Measurements from ENCODE around the gene RAD51AP1.

DNA sequence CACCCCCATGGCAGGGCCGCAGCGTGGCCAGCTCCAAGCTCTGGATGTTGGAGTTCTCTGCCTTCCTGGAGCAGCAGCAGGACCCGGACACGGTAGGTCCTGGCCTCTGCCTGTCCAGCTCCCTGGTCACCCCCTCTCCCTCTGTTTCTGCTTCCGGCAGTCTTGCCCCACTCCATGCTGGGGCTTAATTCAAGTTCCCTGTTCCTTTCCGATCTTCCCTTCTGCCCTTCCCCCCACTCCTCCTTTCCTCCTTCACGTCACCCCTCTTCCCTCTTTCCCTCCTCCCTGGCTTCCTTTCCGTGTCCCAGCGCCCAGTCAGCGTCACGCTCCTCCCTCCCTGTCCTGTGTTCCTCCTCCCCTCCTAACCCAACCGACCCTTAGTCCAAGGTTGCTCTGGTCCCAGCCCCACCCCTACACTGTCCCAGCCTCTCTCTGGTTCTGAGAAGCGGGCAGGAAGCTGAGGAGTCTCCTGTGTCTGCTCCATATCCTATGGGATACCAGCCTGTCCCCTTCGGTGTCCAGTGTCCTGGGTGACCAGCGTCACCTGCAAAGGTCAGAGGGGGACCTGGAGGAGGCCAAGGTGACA lies 56.4 kb upstream of the TSPAN9 start:
- CAGE, long polyA plus RNA, result no peak
- RRBS, result 95% methylated on average over 5 of the region's 15 CpGs

DNA sequence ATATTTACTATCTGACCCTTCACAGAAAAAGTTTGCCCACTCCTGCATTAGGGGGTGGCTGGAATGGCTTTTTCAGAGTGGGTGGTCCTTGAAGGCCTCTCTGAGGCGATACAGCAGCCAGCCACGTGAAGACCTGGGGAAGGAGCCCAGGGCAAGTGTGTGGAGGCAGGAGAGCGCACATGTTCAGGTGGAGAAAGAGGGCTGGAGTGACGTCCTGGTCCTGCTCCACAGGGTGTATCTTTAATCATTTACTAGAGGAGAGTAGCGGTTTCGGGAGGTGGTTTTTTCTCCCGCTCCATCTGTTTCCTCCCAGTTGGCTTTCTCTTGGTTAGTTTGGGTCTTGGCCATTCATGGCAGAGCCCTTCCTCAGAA lies 27.7 kb upstream of the TSPAN9 start:
- CAGE, long polyA plus RNA, result no peak
- RRBS, result no CpG with 5 or more reads among the region's 7 CpGs

- CAGE, long polyA plus RNA, result no peak
- RRBS, result 88% methylated on average over 2 of the region's 10 CpGs
Observed at GRCh38 chr12:3130487-3130913, 53.3 kb downstream of the TSPAN9 start.

DNA sequence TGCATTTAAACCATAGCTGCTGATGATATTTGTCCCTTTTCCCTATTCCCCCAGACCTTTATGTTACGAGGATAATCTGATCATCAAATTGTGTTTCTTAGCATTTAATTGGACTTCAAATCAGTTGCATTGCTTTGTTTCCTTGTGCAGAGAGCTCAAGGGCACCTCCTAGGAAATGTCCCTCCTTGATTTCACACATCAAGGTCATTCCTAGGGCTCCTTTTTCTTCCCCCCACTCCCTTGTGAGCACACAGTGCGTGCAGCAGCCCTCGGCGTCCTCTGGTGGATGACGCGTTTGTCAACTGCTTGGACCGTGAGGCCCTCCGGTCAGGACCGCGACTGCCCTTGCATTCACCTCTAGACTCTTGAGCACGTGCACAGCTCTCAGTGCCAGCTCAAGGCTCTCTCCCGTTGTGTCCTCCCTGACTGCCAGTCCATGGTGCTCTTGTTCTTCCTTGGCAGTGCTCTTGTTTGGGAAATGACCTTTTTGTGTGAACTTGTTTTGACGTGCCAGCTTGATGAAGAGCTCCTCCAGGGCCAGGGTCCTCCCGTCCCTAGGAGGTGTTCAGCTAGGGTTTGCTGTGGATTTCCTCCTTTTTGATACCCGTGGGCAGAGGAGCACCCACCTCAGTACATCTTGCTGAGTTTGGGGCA lies 67.8 kb downstream of the TSPAN9 start:
- CAGE, long polyA plus RNA, result no peak
- RRBS, result no CpG with 5 or more reads among the region's 15 CpGs

DNA sequence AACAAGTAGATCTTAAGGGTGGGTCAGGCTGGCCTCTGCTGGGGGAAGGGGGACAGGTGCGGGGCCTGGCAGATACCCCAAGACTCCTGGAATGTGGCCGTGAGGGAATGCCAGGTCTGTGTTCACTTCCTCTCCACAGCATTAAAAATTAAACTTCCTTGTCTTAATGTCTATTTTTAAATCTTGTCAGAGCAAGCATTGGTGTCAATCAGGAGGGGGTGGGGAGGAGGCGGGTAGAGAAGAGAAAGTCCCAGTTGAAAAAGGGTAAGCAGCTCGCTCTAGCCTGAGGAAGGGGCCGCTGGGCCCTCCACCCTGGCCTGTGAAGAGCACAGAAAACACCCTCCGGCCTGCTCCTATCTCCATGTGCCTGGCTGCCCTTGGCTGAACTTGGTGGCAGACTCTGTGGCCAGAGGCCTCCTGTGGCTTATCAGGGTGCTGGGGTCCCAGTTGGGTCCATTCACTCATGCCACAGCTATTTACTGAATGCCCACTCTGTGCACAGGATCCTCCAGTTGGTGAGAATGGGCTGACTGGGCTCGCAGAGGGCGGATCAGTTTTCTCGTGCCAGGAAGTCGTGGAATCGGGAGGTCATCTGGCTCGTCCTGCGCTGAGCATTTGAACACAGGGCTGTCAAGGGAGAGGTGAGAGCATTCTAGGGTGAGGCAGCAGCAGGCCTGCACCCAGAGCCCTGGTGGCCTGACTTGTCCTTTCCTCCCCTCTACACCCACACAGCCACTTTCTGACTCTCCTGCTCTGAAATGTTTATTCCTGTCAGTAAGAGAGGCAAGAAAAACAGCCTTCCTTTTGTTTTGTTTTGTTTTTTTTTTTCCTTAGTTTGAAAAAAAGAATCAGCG lies 128.8 kb downstream of the TSPAN9 start:
- CAGE, long polyA plus RNA, result no peak
- RRBS, result no CpG with 5 or more reads among the region's 14 CpGs

DNA sequence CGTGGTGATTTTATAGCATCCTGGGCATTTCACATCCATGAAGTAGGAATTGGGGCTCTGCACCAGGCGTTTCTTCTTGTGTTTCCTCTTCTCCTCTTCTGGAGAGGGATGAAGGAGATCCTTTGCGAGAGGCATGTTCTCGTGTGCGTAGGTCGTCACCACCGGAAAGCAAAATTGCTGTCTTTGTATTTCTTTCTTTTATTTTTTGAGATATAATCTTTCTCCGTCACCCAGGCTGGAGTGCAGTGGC lies 134.5 kb downstream of the TSPAN9 start:
- CAGE, long polyA plus RNA, result no peak
- RRBS, result no CpG with 5 or more reads among the region's 8 CpGs

DNA sequence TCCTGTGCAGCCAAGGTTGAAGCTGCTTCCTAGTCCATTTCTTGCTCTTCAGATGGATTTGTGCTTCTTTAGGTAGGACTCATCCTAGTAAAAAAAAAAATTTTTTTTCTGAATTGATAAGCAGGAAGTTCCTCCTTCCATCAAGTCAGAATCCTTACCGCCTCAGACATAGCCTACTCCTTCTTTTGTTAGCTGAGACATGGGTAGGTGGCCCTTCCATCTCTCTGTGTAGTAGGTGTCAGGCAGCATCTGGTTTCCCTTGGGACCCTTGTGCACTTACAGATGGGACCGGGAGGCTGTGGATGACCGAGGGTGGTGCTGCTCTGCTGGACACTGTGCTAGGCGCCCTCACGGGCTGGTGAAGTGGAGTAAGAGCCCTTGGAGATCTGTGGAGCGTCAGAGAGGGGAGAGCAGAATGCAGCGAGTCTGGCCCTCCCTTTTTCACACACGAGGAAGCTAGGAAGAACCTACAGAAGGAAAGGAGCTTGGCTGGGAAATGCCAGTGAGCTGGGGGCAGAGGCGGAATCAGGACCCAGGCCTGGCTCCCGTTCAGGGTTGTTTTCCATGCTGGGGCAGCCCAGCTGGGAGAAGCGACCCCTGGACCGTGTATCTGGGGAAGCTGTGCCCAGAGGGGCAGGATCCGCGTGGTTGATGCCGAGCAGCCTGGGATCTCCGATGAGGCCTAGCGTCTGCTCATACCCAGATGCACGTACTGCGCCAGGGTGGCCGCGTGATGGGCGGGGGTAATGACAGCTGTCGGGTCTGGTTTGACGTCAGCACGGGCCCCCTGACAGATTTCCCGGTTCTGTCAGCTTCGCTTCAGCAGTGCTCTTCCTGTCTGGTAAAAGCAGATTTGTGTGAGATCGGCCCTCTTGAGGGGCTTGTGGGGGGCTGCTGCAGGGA lies 147.1 kb downstream of the TSPAN9 start:
- CAGE, long polyA plus RNA, result no peak
- RRBS, result no CpG with 5 or more reads among the region's 28 CpGs

GRCh38 chr12:3239036-3239540 lies 161.9 kb downstream of the TSPAN9 start:
- CAGE, long polyA plus RNA, result no peak
- RRBS, result no CpG with 5 or more reads among the region's 9 CpGs

GRCh38 chr12:3242143-3242894 lies 165.1 kb downstream of the TSPAN9 start:
- CAGE, long polyA plus RNA, result no peak
- RRBS, result no CpG with 5 or more reads among the region's 11 CpGs

DNA sequence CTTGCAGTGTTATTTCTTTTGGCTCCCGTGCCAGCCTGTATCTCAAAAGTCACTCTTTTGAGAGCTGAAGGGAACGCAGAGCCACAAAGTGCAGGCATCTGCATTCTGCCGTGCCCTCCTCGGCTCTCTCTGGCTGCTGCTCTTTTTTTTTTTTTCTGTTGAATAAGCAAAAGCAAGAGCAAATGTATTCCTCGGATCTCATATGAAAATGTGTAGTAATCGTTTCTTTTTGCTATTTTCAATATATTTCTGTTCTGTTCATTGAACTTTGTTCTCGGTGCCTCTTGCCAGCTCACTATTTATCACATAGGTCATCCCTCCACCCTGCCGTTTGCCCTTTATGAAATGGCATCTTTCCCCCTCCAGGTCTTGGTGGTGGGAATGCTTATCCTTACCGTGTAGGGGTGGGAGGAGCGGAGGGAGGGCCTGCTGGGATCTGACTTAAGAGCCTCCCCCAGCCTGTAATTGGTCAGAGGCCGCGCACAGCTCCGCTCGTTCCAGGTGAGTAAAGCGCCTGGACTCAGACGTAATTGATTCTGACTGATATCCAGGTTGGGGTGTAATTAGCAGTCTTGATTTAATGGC lies 185.1 kb downstream of the TSPAN9 start:
- CAGE, long polyA plus RNA, result no peak
- RRBS, result no CpG with 5 or more reads among the region's 16 CpGs

- CAGE, long polyA plus RNA, result no peak
- RRBS, result no CpG with 5 or more reads among the region's 6 CpGs
Observed at GRCh38 chr12:3743651-3744225, 9.2 kb downstream of the CRACR2A start.

GRCh38 chr12:3870831-3871230 lies 2.4 kb downstream of the PARP11 start:
- CAGE, long polyA plus RNA, result no peak
- RRBS, result no CpG with 5 or more reads among the region's 2 CpGs

GRCh38 chr12:3950722-3951017 lies 77.5 kb upstream of the PARP11 start:
- CAGE, long polyA plus RNA, result no peak
- RRBS, result no CpG with 5 or more reads among the region's 2 CpGs

- CAGE, long polyA plus RNA, result no peak
- RRBS, result no CpG with 5 or more reads among the region's 11 CpGs
Observed at GRCh38 chr12:4025075-4025470, 151.9 kb upstream of the PARP11 start.

DNA sequence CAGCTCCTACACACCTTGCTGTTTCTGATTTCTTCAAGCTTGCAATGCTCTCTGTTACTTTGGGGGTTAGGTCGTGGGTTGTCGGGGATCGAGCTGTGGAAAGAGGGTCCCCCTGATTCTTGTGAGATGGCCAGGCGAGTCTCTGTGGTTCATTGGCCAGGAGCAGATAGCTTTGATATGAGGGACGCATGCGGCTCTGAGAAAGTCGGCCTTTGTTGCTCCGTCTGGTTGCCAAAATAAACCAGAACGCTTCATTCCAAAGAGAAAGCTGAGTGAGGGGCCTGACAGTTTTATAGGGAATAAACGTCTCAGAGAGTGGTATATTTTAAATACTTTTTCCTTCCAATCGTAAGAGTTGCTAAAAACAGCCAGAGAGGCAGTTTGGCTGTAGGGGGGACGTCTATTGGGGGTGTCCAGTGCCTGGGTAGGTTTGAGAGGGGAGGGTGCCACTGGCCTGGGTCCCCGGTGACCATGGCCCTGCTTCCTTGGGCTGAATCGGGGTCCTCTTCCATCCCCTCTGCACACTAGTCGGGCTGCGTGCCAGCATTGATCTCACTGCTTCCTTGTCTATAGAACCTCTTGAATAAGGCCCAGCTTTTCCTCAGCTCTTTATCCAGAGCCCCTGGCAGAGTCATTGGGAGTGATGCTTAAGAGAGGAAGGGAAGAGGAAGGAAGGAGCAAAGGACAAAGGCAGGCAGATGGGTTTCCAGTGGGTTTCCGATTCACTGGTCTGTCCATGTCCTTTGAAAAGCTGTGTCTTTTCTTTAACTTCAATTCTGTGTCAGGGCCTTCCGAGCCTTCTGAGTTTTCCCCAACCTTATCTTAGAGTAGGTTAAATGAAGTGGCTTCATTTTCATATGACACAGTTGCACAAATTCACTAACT lies 19.1 kb downstream of the CCND2 start:
- CAGE, long polyA plus RNA, result no peak
- RRBS, result no CpG with 5 or more reads among the region's 18 CpGs

DNA sequence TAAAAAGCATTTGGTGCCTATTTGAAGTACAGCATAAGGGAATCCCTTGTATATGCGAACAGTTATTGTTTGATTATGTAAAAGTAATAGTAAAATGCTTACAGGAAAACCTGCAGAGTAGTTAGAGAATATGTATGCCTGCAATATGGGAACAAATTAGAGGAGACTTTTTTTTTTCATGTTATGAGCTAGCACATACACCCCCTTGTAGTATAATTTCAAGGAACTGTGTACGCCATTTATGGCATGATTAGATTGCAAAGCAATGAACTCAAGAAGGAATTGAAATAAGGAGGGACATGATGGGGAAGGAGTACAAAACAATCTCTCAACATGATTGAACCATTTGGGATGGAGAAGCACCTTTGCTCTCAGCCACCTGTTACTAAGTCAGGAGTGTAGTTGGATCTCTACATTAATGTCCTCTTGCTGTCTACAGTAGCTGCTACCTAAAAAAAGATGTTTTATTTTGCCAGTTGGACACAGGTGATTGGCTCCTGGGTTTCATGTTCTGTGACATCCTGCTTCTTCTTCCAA lies 20.8 kb upstream of the TIGAR start:
- CAGE, long polyA plus RNA, result no peak
- RRBS, result no CpG with 5 or more reads among the region's 2 CpGs

DNA sequence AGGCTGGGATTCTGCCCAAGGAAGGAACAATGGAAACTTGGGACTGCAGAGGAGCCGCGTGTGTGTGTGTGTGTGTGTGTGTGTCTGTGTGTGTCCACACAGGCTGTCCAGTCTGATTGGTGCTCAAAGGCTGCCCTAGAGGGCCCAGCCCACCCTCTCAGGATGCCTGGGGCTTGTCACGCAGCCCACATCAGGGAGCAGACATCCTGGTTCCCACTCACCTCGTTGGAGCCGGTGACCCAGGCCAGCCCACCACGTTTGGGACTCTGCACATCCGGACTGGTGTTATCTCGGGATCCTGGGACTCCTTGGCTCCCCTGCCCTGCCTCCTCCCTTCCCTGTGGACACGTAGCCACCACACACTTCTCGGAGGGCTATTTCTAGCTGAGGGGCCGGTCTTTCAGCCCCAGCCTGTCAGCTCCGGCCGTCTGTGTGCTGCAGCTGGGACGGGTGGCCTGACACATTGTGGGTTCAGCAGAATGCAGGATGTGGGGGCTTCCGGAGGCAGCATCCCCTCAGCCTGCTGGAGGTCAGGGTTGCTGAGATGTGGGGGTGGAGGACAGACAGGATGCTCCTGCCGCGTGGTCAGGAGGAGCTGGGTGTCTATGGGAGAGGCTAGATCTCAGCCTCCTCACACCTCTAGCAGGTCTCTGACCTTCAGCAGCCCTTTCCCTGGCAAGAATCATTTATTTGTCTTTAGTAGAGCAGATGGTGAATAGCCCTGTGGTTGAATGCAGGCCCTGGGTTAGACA lies 12.8 kb upstream of the FGF23 start:
- CAGE, long polyA plus RNA, result no peak
- RRBS, result 25% methylated on average over 9 of the region's 17 CpGs

DNA sequence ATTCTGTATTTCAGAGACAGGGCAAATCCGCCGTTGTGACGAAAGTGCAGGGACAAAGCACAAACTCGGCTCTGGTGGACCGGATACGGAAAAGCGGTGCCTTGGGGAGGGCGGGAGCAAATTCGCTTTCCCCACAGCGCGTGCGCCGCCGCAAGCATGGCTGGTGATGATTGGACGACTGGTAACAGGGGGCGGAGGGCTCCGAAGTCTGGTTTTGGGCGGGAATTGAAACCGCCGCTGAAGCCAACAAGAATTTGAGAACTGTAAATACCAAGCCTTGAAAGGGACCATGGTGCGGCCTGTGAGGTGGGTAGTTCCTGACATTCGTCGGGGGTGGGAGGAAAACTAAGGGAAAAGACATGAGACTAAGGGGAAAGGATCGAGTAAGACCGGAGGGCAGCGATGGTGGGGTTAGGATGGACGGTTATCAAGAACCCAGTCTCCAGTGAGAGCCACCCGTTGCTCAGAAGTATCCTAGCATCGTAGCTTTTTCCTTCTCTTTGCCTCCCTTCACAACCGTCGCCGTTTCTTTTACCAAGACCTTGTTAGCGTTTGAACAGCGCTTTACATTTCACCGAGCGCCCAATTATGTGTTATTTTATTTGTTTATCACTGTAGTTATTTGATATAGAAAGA lies at the start of gene RAD51AP1:
Gene RAD51AP1 (plus strand): TSS at position 240 of the 636 bp plus-strand sequence.
- CAGE, long polyA plus RNA, result start-site peak on the plus strand centred at position 241 of the sequence, 70 bp wide, 16 and 7 reads in 2 replicates
- RRBS, result 57% methylated on average over 2 of the region's 36 CpGs

DNA sequence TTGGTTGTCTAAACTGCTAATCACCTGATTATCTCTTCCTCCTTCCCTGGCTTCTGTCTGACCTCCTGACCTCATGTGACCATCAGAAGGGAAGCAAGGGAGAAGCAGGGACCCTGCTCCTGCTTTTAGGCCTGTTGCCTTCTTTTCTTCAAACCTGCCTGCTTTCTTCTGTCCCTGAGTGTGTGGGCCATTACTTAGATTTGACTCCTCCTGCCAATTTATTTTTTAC lies 5.6 kb downstream of the DYRK4 start:
- CAGE, long polyA plus RNA, result no peak

DNA sequence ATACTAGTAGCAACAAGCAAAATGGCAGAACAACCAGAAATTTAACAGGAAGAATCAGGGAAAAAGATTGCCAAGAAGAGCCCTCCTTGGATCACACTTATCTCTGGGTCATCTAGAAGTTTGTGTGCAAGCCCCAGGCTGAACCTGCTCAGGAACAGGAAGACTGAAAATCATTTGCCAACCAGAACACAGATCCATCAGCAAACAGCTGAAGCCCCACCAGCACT lies 15.7 kb downstream of the GALNT8 start:
- CAGE, long polyA plus RNA, result no peak